Hematopoietic multipotent progenitor cell (in vitro differentiated cells): ENCODE measurements around a stretch of chr18.

- CAGE, long polyA plus RNA: no peak
Observed at GRCh38 chr18:74281599-74282434, 9.9 kb downstream of the CYB5A start.

GRCh38 chr18:74468753-74469228 is 11.7 kb upstream of the DIPK1C start:
- CAGE, long polyA plus RNA: no peak

GRCh38 chr18:74520325-74520860 is 13.9 kb upstream of the CNDP1 start:
- CAGE, long polyA plus RNA: no peak

GRCh38 chr18:74524136-74524639 is 10.1 kb upstream of the CNDP1 start:
- CAGE, long polyA plus RNA: no peak

- CAGE, long polyA plus RNA: no peak
Observed at GRCh38 chr18:74525488-74525937, 8.8 kb upstream of the CNDP1 start.

DNA sequence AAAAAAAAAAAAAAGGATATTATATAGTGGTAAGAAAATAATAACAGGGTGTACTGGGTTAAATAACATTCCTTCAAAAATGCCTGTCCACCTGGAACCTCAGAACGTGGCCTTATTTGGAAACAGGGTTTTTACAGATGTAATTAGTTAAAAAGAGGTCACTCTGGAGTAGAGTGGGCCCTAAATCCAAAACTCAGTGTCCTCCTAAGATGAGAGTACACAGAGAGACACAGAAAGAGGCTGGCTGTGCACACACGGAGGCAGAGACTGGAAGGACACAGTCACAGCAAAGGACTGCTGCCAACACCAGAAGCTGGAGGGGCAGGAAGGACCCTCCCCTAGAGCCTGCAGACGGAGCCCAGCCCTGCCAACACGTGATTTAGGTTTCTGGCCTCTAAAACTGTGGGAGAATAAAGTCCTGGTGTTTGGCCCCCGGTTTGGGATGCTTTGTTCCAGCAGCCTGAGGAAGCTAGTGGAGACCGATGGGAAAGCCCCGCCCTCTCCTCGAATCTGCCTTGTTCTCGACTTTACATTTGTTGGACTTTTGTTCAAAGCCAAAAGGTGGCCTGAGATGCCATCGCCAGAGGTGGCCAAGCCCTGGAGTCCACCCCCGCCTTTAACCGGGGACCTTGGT is 10.5 kb downstream of the CNDP1 start:
- CAGE, long polyA plus RNA: no peak

DNA sequence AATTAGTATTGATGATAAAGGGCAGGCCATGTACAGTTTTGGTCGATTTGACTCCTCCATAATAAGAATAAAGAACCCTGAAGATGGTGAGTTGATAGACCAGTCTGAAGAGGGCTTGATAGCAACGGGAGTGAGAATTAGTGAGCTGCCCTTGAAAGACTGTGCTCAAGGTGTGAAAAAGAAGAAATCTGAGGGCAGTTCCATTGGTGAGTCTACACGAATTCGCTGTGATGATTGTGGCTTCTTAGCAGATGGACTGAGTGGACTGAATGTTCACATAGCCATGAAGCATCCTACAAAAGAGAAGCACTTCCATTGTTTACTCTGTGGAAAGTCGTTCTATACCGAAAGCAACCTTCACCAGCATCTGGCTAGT is 37.4 kb downstream of the ZNF407 start:
- CAGE, long polyA plus RNA: no peak

DNA sequence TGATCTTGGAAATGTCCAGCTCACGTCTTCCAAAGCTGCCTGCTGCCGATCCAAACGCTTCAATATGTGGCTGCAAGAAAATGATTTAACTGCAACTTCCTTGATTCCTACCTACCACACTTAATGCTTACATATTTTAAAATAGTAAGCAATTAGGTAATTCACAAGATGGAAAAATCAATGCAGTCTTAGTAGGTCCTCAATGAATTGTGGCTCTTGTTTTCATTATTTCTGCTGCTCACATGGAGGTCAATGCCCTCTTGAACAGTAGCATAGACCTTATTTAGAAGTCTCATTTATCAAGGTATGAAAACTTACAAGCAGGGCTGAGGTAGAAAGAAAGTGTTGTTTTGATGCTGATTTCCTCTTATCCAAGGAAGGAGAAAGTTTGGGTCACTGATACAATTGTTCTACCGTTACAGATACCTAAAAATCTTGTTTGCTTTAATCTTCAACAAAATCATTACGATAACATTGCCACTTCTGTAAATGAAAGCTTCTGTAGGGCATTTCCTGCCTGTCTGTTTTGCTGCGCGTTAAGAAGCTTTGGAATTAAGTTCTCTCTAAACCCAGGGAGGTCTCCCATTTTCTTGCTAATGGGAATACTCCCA is 258.7 kb downstream of the PTGR3 start:
- CAGE, long polyA plus RNA: no peak

DNA sequence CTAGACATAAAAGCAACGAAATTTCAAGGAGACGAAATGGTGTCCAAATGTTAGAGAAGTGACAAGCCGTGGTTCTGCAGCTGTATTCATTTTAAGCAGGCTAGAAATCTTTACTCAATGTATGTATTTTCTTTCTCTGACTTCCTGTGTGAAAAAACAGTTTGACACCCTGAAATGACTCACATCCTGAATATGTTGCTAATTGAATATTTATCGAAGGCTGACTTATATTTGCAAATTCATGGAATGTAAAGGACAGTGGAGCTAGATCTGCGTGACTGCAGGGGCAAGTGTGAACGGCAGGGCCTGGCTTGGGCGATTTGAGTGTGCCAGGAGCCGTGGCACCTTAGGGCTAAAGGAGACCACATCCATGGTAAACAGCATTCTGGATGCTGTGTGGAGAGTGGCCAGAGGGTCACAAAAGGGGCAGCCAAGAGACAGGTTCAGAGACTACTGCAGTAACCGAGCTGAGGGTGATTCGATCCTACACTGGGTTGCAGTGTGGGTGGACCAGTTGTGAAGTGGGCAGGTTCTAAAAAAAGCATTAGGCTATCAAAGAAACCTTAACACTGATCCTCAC is 213.9 kb downstream of the PTGR3 start:
- CAGE, long polyA plus RNA: no peak

DNA sequence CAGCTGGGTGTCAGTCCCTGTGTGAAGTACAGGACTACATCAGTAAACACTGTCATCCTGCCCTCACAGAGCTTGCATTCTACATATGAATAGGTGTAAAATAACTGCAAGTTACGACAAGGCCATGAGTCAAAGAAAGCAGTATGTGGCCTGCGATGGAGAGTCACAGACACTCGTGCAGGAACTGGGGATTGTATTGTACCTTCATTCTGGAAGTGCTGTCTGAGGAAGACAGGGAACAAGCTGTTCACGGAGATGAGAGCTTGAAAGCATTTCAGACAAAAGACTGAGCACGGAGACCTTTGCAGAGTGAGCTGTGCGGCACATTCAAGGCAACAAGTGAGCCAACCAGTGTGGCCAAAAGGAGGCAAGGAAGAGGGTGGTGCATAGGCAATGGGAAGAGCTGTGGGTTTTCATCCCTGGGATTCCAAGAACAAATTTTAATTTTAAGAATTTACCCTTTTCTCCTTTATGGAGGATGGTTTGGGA is 182.0 kb downstream of the PTGR3 start:
- CAGE, long polyA plus RNA: no peak

DNA sequence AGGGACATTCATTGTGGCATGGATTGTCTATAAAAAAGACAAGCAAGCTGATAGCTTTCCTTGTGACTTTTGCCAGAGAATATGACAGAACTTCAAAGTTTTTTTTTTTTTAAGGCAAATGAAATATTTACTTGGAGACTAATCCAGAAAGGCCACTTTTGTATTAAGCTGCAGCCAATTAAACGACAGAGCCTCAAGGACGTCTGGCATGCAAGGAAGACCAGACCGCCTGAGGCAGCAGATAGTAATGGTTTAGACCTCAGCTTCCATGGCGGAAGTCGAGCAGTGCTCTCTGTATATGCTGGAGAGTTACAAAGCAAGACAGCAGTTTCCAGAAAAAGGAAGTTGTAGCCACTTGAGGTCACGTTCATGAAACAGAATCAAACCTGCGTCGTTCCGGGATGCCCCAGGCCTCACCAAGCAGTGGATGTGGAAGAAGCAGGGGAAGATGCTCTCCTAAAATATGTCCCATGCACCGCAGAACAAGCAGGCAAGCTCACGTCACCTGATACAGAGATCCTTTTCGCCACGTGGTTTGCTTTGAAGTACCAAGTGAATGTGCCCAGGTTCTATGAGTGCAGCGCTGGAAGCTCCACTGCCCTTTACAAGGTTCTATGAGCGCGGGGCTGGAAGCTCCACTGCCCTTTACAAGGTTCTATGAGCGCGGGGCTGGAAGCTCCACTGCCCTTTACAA is 142.0 kb downstream of the PTGR3 start:
- CAGE, long polyA plus RNA: no peak

- CAGE, long polyA plus RNA: no peak
Observed at GRCh38 chr18:75170813-75171423, 38.0 kb downstream of the PTGR3 start.

GRCh38 chr18:75407240-75407805 is 20.2 kb downstream of the SMIM21 start:
- CAGE, long polyA plus RNA: no peak

DNA sequence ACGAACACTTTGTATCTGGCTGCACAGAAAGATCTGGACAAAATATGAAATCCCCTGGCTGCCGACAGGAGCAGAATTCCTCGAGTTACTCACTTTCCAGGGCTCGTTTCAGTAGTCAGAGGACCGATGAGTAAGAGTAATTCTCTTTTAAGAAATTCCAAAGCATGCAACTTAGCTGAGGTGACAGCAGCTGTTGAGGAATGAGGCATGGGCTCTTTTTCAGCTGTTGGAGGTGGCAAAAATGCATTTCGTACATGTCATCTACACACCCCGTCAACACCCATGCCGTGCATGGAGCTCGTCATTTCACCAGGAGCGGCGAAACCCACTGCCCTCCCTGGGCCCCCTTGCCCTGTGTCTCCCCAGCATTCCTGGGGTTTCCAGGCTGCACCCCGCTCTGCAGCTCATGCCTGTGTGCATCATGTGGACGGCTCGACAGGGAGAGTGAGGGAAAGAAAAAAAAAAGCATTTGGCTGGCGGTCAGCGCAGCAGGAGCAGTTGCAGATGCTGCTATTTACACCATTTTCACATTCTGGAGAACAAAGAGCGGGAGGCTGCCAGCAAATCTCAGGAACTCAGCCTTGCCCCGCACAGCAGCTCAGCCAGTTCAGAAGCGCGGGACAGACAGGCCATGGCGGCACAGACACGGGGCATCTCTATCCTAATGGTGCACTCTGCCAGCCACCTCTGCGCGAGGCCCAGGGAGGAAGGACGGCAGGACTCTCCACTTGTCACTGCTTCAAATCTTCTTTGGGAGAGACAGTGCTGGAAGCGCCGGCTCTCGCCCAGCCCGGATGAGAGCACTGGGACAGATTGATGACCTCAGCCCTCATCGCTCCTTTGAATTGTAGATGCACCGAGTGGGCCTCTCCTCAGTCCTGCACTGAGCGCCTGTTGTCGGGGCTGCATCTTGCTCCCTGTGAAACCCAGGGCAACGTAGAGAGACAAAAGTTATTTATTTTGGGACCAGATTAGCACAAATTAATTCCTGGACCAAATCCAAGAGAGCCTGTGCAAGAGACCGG is 211.1 kb upstream of the SMIM21 start:
- CAGE, long polyA plus RNA: no peak

DNA sequence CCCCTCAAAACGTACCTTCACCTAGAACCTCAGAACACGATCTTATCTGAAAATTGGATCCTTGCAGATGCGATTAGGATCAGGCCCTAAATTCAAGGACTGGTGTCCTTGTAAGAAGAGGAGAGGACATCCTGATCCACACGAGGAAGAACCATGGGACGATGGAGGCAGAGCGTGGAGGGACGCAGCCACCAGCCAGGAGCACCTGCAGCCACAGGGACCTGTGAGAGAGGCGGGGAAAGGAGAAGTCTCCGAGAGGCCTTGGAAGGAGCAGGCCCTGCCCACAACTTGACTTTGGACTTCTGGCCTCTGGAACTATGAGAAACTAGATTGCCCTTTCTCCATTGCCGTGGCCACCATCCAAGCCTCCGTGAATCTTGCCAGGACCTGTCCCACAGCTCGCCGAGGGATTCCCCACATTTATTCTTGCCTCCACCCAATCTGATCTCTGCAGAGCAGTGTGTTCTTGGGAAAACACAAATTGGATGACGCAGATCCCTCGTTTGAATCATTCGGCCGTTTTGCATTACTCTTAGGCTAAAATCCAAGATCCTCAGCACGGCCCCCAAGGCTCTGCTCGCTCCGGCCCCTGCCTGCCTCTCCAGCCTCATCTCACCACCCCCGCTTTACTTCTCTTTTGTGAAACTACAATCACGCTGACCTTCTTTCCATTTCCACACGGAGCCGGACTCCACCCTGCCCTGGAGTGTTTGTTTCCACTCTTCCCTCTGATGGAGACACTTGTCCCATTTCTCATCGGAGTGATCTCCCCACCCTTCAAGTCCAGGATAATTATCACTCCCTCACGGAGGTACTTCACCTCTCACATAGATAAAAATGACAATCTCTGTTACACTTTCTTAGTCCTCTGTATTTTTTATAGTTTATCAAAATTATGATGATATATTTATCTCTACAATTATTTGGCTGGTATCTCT is 364.2 kb downstream of the ZNF516 start:
- CAGE, long polyA plus RNA: no peak

- CAGE, long polyA plus RNA: no peak
Observed at GRCh38 chr18:76348358-76348721, 146.7 kb downstream of the ZNF516 start.

GRCh38 chr18:76358520-76359440 is 136.3 kb downstream of the ZNF516 start:
- CAGE, long polyA plus RNA: no peak

DNA sequence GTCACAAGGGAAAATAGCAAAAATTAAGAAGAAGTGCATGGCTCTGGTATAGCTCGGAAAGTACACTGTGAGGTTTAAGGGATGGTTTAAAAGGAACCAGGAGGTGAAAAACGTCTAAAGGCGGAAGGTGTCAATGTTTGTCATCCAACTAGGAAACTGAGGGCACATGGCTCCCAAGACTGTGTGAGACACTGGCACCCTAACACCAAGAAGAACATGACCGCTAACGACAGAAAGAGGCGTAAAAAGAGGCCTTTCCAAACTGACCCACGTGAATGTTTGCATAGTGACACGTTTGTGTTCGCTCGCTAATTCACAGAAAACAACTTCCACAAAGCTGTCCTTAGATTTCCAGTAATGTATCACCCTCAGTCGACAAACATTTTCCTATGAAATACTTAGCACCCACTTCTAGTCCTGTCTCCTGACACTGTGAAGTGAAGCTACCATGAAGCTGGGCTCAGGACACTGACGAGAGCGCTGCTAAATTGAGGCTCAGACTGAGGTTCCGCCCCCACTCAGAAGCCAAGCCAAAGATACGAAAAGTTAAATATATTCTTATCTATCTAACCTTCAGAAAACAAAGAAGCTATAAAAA is 86.5 kb downstream of the ZNF516 start:
- CAGE, long polyA plus RNA: no peak

GRCh38 chr18:76521706-76522785 is 27.0 kb upstream of the ZNF516 start:
- CAGE, long polyA plus RNA: no peak

GRCh38 chr18:76528285-76529391 is 33.6 kb upstream of the ZNF516 start:
- CAGE, long polyA plus RNA: no peak